ENCODE measurements around a stretch of chr14.

DNA sequence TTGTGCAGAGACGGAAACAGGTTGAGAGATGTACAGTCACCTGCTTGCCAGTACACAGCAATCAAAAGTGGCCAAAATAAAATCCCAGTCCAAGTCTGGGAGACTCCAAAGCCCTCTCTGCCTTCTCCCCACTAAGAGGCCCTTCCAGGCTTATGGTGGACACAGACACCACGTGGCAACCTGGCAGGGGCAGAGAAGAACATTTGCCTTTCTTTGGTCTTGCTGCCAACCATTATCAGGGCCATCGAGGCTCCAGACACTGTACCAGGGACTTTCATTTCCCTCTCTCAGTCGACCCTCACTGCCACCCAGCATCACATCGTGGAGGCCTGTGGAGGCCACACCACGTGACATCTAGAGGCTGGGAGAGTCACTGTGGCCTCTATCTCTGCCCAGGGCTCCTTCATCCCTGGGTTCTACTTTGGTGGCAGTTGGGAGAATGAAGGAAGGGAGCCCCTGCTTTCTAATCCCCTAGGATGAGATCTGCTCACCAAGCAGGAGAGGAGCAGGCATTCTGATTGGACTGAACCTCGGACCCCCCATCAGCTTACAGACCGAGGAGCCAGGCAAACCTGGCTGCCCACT, 1.5 kb downstream of the SERPINA3 start:
- PRO-cap, result no peak
- RAMPAGE, long total RNA, result no peak
- RRBS, result no CpG with 5 or more reads among the region's 8 CpGs

DNA sequence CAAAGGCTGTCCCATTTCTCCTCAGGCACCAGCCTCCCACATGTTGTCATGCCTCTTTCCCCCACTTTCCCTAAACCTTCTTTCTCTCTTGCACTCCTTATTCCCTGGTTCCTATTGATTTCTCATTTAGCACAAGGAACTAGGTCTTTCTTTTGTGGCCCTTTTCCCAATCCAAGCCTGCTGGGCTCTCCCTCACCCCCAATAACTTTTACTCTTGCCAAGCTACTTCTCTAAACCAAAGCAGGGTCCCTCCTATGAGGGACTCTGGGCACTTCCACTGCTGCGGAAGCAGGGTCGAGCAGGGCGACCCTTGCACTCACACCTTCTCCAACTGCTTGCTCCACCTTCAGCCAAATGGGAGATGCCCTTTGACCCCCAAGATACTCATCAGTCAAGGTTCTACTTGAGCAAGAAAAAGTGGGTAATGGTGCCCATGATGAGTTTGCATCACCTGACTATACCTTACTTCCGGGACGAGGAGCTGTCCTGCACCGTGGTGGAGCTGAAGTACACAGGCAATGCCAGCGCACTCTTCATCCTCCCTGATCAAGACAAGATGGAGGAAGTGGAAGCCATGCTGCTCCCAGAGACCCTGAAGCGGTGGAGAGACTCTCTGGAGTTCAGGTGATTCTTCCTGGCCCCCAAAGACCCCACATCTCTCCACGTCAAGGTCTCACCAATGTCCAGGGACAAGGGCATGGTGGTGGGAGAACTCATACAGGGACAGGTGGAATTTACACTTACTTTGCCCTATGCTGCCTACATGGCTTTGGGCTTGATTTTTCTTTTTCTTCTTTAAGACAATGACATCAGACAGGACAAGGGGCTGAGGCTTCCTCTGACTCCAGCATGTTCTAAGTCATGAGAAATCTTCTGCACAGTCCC, 6.9 kb downstream of the SERPINA3 start:
- PRO-cap, result no peak
- RAMPAGE, long total RNA, result no peak
- RRBS, result no CpG with 5 or more reads among the region's 9 CpGs

DNA sequence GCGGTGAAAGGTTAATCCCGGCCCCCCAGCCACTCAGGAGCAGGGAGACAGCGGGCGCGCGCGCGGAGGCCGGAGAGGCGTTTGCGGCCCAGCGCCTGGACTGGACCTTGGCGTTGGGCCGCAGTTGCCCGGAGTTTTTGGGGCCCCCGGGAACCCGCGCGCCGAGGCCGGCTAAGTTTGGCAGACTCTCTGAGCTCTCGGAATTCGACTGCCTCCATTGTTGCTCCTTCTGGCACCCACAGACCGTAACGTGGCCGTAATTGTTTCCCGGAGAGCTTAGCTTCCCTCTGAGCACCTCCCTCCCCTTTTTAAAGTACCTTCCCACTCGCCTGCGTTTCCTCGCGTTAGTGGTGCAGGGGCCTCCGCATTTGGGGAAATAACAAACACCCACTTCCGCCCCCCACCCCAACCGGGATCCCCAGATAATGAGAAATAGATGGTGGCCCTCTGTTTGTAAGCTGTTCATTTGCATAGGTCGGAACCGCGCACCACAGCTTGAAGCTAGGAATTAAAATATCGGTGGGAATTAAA, 350 bp upstream of the DICER1 start:
- PRO-cap, result bidirectional peak, plus-strand start at position 72 of the sequence, minus-strand start outside the sequence
- RAMPAGE, long total RNA, result start-site peak on the plus strand centred at position 69 of the sequence, 32 bp wide, 39 and 51 reads in 2 replicates
- RRBS, result 1% methylated on average over 20 of the region's 38 CpGs

DNA sequence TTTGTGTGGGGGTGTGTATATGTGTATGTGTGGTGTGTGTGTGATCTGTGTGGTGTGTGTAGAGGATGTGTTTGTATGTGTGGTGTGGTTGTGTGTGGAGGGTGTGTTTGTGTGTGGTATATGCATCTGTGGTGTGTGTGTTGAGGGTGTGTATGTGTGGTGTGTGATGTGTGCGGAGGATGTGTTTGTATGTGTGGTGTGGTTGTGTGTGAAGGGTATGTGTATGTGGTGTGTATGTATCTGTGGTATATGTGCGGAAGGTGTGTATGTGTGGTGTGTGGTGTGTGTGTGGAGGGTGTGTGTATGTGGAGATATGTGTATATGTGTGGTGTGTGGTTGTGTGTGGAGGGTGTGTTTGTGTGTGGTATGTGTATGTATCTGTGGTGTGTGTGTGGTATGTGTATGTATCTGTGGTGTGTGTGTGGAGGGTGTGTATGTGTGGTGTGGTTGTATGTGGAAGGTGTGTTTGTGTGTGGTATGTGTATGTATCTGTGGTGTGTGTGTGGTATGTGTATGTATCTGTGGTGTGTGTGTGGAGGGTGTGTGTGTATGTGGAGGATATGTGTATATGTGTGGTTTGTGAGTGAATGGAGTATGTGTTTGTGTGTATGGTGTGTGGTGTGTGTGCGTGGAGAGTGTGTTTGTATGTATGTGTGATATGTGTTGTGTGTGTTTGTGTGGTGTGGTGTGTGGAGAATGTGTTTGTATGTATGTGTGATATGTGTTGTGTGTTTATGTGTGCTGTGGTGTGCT, 61.2 kb downstream of the CLMN start:
- PRO-cap, result no peak
- RAMPAGE, long total RNA, result no peak
- RRBS, result no CpG with 5 or more reads among the region's 3 CpGs

- PRO-cap, result no peak
- RAMPAGE, long total RNA, result no peak
- RRBS, result no CpG with 5 or more reads among the region's 10 CpGs
These were observed 6.1 kb downstream of the CLMN start for GRCh38 chr14:95313473-95314238.

DNA sequence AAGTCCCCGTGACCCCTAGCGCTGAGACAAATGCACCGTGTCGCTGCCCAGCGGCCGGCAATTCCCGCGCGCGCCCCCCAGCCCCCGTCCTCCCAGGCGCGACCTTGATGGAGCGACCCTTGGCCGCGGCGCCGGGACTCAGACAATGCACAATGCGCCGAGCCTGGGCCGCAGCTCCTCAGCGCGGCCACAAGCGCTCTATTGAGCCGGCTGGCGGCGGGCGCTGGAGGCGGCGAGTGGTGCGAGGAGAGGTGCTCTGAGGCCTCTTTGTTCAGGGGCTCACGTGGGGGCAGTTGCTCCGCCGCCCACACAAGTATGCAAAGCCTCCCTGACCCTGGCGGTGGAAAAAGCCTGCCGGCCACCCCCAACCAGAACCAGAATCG, 40.6 kb upstream of the CLMN start:
- PRO-cap, result no peak
- RAMPAGE, long total RNA, result no peak
- RRBS, result 15% methylated on average over 24 of the region's 37 CpGs

DNA sequence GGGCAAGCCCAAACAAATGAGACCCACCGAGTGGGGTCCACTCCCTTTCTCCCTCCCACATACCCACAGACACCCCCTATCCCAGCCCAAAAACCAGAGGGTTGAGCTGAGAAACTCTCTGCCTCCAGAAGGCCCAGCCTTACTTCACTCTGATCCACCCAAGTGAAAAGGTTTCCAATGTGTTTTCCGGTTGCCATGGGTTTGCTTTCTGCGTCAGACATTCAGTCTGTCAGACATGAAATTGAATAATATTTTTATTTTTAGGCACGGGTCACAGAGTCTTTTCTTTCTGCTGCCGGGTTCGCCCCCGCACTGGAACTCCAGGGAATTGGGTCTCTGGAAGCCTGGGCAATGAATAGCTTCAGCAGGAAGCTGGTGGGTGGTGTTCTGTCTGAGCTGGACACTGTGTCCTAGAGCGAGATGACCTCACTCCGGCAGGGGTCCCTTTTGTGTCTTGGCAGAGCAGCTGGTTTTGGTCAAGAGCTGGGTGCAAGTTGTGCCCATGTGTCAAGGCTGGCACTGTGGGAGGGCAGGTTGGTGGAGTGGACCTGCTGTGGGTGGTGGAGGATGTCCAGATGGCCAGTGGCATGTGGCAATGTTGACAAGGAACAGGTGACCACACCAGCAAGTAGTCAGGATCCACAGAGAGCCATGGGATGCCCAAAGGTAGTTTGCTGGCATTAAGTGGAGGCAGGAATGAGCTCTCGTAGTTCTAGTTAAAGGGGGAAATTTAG, 70.0 kb upstream of the CLMN start:
- PRO-cap, result no peak
- RAMPAGE, long total RNA, result no peak
- RRBS, result 67% methylated on average over 4 of the region's 10 CpGs

DNA sequence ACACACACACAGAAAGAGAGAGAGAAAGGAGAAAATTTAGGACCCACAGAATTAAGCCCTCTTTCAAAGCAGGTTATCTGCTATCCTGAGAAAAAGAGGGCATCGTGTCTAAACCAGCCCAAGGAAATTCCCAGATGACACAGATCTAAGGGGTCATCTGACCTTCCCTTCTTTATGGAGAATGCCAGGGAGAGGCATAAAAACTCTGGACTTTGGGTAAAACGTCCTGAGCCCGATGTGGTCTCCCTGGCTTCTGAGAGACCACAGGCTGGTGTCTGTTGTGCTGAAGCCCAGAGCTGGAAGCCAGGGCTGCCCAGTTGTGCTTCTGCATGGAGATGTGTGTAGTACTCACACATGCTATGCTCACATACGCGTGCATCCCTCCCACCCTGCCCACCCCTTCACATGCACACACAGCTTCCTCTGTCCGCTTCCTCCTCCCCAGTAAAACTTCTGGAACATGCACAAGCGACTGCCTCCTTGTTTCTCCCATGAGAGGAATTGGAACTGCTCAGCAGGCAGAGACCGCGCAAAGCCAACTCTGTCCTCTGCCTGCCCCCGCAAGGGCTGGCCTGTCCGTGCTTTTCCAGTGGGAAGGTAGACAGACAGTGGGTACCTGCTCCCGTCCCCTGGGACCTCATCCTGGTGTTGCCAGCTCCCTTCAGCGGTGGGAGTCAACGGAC, 88.8 kb upstream of the CLMN start:
- PRO-cap, result no peak
- RAMPAGE, long total RNA, result no peak
- RRBS, result no CpG with 5 or more reads among the region's 14 CpGs

GRCh38 chr14:95449117-95449707, 67.2 kb downstream of the SYNE3 start:
- PRO-cap, result no peak
- RAMPAGE, long total RNA, result no peak
- RRBS, result no CpG with 5 or more reads among the region's 18 CpGs

- PRO-cap, result no peak
- RAMPAGE, long total RNA, result no peak
- RRBS, result no CpG with 5 or more reads among the region's 8 CpGs
These were observed 15.4 kb downstream of the SYNE3 start for GRCh38 chr14:95501050-95501427.

- PRO-cap, result no peak
- RAMPAGE, long total RNA, result no peak
- RRBS, result no CpG with 5 or more reads among the region's 9 CpGs
These were observed 12.0 kb upstream of the TCL1A start for GRCh38 chr14:95725792-95726480.

DNA sequence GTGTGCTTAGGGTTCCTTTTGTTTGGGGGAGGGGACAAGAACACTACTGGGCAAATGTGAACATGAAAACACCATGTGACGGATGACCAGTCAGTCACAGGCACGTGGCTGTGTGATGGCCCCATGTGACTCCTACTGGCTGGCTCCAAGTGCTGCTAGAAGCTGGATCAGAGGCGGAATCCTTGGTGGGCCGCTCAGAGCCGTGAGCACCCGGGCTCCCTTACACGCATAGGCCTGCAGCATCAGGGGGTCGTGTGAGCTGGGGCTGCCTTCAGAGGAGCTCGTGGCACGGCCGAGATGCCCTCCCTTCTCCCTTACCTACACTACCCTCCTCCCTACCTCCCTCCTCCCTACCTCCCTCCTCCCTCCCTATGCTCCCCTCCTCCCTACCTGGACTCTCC, 61.0 kb downstream of the C14orf132 start:
- PRO-cap, result no peak
- RAMPAGE, long total RNA, result no peak
- RRBS, result no CpG with 5 or more reads among the region's 11 CpGs

DNA sequence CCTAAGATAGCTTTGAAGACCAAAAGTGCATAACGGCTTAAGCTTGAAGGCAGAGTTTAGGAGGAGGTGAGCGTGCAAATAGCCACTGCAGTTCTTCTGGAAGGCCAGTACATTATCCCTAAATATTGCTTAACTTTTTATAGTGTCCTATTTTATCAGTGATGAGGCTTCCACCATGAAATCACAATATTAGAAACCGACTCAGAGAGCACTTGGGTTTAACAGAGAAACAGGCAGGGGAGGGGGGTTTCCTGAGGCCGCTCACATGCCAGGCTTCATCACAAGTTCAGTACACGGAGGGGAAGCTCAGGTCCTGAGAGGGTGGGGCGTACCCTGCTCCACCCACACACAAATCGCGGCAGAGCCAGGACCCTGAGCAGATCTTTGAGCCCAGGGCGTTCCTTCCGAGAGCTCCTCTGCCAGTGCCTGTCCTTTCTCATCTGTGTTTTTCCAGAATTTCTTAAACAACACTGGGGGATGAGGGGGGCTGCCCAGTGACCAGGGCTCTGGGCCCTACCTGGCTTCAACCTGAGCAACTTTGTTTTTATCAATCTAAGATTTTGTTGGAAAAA, 26.7 kb upstream of the BDKRB2 start:
- PRO-cap, result no peak
- RAMPAGE, long total RNA, result no peak
- RRBS, result no CpG with 5 or more reads among the region's 10 CpGs

DNA sequence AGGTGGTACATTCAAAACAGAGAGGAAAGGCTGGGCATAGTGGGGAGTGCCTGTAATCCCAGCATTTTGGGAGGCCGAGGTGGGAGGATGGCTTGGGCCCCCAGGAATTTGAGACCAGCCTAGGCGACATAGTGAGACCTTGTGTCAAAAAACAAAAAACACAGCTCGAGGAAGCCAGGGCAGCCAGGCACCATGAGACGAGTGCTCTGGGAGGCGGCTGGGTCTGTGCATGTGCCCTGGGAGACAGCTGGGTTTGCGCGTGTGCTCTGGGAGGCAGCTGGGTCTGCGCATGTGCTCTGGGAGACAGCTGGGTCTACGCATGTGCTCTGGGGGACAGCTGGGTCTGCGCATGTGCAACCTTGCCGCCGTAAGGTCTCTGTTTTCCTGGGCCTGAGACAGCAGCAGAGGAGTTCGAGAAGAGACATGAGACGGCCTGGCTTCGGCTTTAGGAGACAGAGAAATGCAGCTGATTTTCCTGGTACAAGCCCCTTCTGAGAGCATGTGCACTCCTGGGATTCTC, 3.7 kb upstream of the BDKRB1 start:
- PRO-cap, result no peak
- RAMPAGE, long total RNA, result no peak
- RRBS, result no CpG with 5 or more reads among the region's 15 CpGs

DNA sequence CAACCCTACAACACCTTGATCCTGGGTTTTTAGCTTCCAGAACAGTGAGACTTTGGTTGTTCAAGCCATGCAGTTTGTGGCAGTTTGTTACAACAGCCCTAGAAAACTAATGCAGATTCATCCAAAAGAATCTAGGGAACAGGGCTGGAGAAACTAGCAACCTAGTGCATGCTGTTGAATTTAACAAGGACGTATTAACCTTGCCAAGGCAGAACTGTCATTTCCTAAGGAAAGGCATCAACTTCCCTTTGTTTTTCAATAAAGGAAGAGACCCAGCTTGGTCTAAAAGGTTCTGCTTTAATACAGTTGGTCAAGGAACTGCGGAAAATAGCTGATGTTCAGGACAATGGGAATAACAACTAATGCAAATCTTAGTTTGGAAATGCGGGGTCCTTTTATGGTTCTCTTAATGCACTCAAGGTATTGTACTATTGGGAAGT, 11.5 kb downstream of the AK7 start:
- PRO-cap, result no peak
- RAMPAGE, long total RNA, result no peak
- RRBS, result no CpG with 5 or more reads among the region's 3 CpGs

DNA sequence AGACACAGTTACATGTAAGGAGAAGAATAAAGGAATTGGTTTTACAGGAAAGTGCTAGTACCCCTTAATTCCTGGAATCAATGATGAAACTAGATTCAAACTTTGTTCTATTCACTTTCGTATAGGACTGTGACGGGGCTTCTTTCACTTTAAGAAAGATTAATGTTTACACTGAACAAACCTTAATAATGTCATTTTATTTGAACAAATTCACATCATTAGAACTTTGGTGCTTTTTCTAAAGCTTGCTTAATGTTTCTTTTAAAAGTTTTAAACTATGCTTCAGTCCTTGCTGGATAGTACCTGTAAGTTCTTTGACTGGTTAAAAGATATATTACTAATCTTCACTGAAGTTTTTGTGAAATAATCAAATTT, 36.0 kb downstream of the PAPOLA start:
- PRO-cap, result no peak
- RAMPAGE, long total RNA, result no peak
- RRBS, result no CpG with 5 or more reads among the region's 2 CpGs

- PRO-cap, result no peak
- RAMPAGE, long total RNA, result no peak
- RRBS, result no CpG with 5 or more reads among the region's 5 CpGs
These were observed 806.1 kb downstream of the VRK1 start for GRCh38 chr14:97603316-97603733.

GRCh38 chr14:98135860-98136530, 1136.0 kb downstream of the BCL11B start:
- PRO-cap, result no peak
- RAMPAGE, long total RNA, result no peak
- RRBS, result no CpG with 5 or more reads among the region's 9 CpGs

GRCh38 chr14:98167291-98167550, 1104.8 kb downstream of the BCL11B start:
- PRO-cap, result no peak
- RAMPAGE, long total RNA, result no peak
- RRBS, result no CpG with 5 or more reads among the region's 7 CpGs

- PRO-cap, result no peak
- RAMPAGE, long total RNA, result no peak
- RRBS, result no CpG with 5 or more reads among the region's 8 CpGs
These were observed 28.6 kb downstream of the BCL11B start for GRCh38 chr14:99243264-99243939.

Data from lung (tissue), 4 donors.